ENCODE results near the gene CAMK2A.

GRCh38 chr5:150106563-150107140 is 20.3 kb upstream of the CSF1R start:
- RRBS: no CpG with 5 or more reads among the region's 4 CpGs
CAGE:
- cytosol, long polyA plus RNA: no peak
- long polyA plus RNA: no peak
- nucleus, long polyA plus RNA: no peak

- RRBS: no CpG with 5 or more reads among the region's 2 CpGs
CAGE:
- cytosol, long polyA plus RNA: no peak
- long polyA plus RNA: no peak
- nucleus, long polyA plus RNA: no peak
These were observed 25.6 kb downstream of the SLC6A7 start for GRCh38 chr5:150215426-150215951.

DNA sequence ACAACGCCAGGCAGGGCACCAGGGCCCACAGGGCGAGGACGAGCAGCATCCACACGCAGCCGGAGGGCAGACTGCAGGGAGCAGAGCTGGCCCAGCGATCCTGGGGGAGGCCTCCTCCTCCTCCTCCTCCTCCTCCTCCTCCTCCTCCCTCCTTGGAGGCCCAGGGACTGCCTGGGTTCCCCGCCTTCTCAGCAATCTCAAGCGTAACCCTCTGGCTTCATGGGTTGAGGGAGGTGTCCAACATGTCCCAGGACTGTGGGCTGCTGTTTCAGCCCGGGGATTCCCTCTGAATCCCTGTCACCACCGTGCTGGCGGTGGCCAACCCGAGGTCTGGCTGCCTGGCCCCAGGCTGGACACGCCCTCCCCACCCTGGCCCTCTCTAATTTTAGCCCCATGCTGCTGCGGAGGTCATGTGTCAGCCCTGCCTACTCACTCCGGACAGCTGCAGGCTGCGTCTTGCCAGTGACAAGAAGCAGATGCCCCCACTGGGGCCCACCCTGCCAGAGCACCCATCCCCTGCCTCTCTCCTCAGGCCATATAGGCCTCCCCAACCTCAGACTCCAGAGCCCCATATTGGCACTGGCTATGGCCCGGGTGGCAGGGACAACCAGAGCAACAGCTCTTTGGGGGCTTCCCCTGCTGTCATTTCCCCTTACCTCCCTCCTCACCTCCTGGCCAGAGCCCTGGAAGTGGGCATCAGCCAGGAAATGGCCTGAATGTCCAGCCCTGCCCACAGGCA is 44.2 kb downstream of the CAMK2A start:
- RRBS: no CpG with 5 or more reads among the region's 17 CpGs
CAGE:
- cytosol, long polyA plus RNA: no peak
- long polyA plus RNA: no peak
- nucleus, long polyA plus RNA: no peak

- RRBS: 42% methylated on average over 4 of the region's 23 CpGs
CAGE:
- cytosol, long polyA plus RNA: no peak
- long polyA plus RNA: no peak
- nucleus, long polyA plus RNA: no peak
These were observed at the start of gene CAMK2A for GRCh38 chr5:150289571-150290171. Gene CAMK2A, minus strand, starts transcription at chr5:150289773.

- RRBS: no CpG with 5 or more reads among the region's 17 CpGs
CAGE:
- cytosol, long polyA plus RNA: no peak
- long polyA plus RNA: no peak
- nucleus, long polyA plus RNA: no peak
These were observed 12.9 kb downstream of the CD74 start for GRCh38 chr5:150399543-150400465.

GRCh38 chr5:150410462-150410926 is 2.2 kb downstream of the CD74 start:
- RRBS: no CpG with 5 or more reads among the region's 3 CpGs
CAGE:
- cytosol, long polyA plus RNA: no peak
- long polyA plus RNA: no peak
- nucleus, long polyA plus RNA: no peak

DNA sequence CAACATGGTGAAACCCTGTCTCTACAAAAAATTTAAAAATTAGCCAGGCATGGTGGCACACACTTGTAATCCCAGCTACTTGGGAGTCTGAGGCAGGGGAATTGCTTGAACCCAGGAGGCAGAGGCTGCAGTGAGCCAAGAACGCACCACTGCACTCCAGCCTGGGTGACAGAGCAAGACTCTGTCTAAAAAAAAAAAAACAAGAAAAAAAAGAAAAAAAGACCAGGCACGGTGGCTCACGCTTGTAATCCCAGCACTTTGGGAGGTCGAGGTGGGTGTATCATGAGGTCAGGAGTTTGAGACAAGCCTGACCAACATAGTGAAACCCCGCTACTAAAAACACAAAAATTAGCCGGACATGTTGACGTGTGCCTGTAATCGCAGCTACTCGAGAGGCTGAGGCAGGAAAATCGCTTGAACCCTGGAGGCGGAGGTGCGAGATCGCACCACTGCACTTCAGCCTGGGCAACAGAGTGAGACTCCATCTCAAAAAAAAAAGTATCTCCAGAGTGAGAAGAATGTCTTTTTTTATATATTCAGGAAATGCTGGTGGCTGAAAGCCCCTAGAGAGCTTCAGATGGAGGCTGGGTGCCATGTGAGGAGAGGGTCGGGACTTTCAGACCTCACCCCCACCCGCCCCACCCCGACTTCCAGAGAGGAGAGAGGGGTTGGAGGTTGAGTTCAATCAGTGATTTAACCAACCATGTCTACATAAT is 1.6 kb upstream of the CD74 start:
- RRBS: no CpG with 5 or more reads among the region's 16 CpGs
CAGE:
- cytosol, long polyA plus RNA: no peak
- long polyA plus RNA: no peak
- nucleus, long polyA plus RNA: no peak

DNA sequence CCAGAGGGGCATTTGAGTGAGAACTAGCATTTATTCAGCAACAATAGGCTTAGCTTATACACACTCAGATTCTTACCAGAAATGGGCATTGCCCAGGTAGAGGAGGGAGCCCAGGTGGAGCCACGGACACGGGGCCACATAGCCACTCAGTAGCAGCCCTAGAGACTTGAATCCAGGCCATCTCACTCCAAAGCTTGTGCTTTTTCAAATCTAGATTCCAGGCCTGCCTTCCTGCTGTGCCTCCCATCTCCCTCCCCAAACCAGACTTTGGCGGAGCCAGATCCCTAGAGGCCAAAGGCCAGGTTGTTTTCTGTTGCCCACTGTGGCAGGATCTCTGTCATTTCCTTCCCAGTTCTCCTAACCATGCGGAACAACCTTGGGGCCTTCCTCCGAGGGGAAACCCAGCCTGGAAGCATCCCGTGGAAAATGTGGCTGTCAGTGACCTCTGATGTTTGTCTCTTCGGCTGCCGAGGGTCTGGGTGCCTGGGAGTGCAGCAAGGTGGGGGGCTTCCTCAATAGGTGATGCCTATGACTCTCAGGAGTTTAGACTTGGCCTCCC is 16.4 kb upstream of the RPS14 start:
- RRBS: no CpG with 5 or more reads among the region's 8 CpGs
CAGE:
- cytosol, long polyA plus RNA: no peak
- long polyA plus RNA: no peak
- nucleus, long polyA plus RNA: no peak

GRCh38 chr5:150557078-150558374 is 49.6 kb downstream of the NDST1 start:
- RRBS: no CpG with 5 or more reads among the region's 23 CpGs
CAGE:
- cytosol, long polyA plus RNA: no peak
- long polyA plus RNA: no peak
- nucleus, long polyA plus RNA: no peak

- RRBS: no CpG with 5 or more reads among the region's 4 CpGs
CAGE:
- cytosol, long polyA plus RNA: no peak
- long polyA plus RNA: no peak
- nucleus, long polyA plus RNA: no peak
These were observed 9.1 kb upstream of the MYOZ3 start for GRCh38 chr5:150652009-150652339.

DNA sequence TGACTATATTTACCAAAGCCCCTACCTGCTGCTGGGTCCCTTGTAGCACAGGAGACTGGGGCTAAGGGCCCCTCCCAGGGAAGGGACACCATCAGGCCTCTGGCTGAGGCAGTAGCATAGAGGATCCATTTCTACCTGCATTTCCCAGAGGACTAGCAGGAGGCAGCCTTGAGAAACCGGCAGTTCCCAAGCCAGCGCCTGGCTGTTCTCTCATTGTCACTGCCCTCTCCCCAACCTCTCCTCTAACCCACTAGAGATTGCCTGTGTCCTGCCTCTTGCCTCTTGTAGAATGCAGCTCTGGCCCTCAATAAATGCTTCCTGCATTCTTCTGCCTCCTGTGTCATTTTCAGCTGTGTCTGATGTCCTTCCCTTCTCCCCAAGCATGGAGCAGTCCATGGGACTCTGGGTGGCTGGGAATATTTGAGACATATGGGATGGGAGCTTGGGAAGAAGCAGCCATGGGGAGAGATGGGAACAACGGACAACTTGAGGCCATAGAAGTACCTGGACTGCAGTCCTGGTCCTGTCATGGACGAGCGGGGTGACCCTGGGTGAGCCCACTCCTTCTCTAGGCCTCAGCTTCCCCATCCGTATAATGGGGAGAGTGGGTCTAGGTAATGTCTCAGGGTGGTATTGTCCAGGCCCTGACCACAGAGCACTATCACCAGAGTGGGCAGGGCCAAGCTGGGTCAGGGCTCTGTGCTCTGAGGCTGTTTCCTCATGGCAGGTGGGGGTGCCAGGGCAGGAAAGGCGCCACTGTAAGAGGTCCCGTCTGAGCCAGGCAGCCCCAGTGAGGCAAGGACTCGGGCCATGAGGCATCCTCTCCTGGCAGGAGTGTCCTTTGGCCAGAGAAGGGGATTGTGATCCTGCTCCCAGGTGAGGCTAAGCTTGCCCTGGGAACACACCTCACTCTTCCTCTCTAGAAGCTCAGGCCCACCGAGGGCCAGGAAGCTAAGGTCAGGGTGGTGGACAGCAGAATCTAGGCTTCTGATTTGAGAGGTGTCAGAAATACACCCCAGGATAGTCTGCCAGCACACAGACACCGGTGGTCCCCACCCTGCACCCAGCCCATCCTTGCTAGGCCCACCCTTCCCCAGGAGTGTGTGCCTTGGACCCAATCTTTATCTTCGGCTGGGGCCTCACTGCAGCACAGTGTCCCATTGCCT is 1.8 kb upstream of the MYOZ3 start:
- RRBS: no CpG with 5 or more reads among the region's 12 CpGs
CAGE:
- cytosol, long polyA plus RNA: no peak
- long polyA plus RNA: no peak
- nucleus, long polyA plus RNA: no peak

DNA sequence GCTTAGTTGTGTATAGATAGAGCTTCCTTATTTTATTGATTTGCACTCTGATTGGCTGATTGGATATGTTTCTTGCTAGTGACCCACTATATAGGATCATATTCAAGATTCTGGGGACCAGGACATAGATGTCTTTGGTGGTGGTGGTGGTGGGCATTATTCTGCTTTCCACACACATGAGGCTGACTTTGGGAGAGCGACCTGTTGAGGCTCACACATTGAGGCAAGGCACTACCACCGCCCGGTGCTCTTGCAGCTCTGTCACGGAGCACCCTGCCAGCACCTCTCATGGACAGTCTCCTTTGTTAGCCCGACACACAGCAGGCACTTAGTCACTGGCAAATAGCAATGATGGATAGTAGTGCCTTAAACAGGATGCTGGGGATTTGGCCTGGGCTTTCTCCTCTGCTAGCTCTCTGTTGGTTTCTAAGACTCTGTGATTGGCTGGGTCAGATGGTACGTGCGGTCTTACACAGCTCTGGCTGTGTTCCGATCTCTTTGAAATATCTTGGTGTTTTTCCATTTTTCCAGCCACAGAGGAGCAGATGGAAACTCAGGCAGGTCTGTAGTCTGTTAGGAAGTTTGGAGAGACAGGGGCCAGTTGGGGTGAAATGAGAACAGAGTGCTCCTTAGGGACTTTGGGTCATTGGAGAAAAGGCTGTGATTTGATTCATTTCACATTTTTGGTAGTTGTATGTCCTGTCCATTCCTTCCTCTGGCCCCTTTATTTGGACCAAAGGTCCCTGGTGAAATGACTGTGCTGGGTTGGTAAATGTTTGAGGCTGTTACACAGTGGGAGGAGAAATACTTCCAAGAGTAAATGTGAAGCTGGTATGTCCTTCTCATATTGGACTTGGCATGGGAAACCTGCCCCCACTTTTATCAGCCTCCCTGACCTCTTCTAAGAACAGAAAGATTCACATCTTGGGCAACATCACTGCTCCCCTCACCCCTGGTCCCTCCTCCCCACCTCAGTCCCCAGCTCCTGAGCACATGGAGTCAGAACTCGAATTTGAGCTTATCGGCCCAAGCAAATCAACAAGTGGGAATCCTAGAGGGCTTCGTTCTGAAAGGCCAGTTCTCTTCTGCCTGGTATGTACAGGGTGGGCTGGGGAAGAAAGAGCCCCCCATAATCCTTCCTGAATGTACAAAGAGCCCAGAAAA is 3.3 kb downstream of the SMIM3 start:
- RRBS: no CpG with 5 or more reads among the region's 11 CpGs
CAGE:
- cytosol, long polyA plus RNA: no peak
- long polyA plus RNA: no peak
- nucleus, long polyA plus RNA: no peak

- RRBS: no CpG with 5 or more reads among the region's 3 CpGs
CAGE:
- cytosol, long polyA plus RNA: no peak
- long polyA plus RNA: no peak
- nucleus, long polyA plus RNA: no peak
These were observed 21.9 kb upstream of the ZNF300 start for GRCh38 chr5:150926669-150927145.

- RRBS: no CpG with 5 or more reads among the region's 27 CpGs
CAGE:
- cytosol, long polyA plus RNA: no peak
- long polyA plus RNA: no peak
- nucleus, long polyA plus RNA: start-site peak on the minus strand at chr5:150946540-150946560, 35 and 76 reads in 2 replicates
These were observed 41.5 kb upstream of the ZNF300 start for GRCh38 chr5:150946218-150946682.

GRCh38 chr5:151038208-151039332 is 18.2 kb downstream of the GPX3 start:
- RRBS: no CpG with 5 or more reads among the region's 19 CpGs
CAGE:
- cytosol, long polyA plus RNA: no peak
- long polyA plus RNA: no peak
- nucleus, long polyA plus RNA: no peak

GRCh38 chr5:151096044-151096763 is 15.4 kb upstream of the TNIP1 start:
- RRBS: no CpG with 5 or more reads among the region's 15 CpGs
CAGE:
- cytosol, long polyA plus RNA: no peak
- long polyA plus RNA: no peak
- nucleus, long polyA plus RNA: no peak

DNA sequence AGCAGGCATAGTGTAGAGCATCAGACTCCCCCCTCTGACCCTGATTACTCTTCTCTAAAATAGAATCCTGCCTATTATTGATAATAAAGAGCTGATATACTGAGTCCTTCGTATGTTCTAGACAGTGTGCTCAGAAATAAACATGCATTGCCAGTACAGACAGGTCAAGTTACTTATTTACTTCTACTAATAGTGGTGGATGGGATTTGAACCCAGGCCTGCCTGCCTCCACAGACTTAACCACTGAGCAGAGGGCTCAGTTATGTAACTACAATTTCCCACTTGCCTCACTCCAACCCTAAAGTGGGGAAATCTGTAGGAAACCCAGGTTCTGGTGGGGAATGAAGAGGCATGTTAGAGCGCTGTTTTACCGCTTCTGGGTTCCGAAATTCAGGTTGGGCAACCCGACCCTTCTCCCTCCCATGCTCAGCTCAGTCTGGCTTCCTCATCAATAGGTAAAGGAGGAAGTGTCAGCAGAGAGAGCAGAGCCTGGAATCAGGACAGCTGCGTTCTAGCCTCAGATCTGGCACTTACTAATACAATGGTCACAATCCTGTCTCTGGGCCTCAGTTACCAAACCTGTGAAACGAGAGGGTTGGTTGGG is 16.0 kb upstream of the TNIP1 start:
- RRBS: no CpG with 5 or more reads among the region's 7 CpGs
CAGE:
- cytosol, long polyA plus RNA: no peak
- long polyA plus RNA: no peak
- nucleus, long polyA plus RNA: no peak

DNA sequence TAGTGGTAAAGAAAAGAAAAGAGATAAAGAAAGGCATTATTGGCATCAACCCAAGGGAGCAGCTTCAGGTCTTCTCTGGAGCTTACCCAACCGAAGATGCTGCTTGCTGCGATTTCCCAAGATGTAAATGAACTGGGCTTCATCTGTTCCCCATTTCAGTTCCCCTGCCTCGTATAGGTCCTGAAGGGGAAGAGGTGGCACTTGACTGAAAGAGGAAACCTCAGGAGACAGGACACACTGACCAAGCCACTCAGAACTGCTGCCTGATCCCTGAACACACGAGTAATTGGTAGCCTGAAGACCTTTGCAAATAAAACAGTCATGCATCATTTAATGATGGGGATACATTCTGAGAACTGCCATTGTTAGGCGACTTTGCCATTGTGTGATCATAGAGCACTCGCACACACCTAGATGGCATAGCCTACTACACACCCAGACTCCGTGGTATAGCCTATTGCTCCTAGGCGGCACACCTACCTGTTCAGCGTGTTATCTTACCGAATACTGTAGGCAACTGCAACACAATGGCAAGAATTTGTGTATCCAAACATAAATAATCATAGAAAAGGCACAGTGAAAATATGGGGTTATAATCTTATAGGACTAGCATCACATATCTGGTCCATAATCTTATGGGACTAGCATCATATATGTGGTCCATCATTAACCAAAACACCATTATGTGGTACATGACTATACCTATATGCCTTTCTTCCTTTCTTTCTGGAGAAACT is 24.4 kb downstream of the ANXA6 start:
- RRBS: no CpG with 5 or more reads among the region's 10 CpGs
CAGE:
- cytosol, long polyA plus RNA: no peak
- long polyA plus RNA: no peak
- nucleus, long polyA plus RNA: no peak

GRCh38 chr5:151169233-151169831 is 11.8 kb upstream of the ANXA6 start:
- RRBS: 58% methylated on average over 2 of the region's 5 CpGs
CAGE:
- cytosol, long polyA plus RNA: no peak
- long polyA plus RNA: no peak
- nucleus, long polyA plus RNA: no peak

DNA sequence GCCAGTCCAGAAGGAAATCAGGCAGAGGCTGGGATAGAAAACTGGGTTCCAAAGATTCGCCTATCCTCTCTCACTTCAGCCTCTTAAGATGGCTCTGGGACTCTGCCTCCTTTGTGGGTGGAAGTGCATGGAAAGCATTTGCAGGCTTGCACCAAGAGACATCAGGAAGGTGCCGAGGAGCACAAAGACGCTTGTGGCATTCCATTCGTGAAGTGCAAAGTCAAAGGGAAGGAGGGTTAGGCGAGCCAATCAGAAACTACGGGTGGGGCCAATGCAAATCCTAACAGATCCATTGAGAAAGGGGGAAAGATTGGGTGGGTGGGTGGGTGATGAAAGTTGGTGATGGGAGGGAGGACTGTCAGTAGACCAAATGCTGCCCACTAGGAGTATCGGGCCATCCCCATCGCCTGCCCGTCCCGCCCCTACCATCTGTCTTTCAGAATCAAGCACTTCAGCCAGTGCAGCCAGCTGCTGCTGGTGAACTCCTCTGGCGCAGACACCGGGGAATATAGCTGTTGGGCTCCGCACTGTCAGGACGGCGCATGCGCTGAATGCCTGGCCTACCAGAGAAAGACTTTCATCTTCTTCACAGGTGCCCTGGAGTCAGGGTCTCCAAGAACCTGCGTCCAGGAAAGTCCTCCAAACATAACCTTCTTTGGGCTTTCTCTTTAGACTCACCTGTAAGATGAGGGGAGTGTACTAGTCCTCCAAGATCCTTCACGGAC is 17.1 kb upstream of the ANXA6 start:
- RRBS: no CpG with 5 or more reads among the region's 18 CpGs
CAGE:
- cytosol, long polyA plus RNA: no peak
- long polyA plus RNA: no peak
- nucleus, long polyA plus RNA: no peak